ENCODE measurements around a stretch of chr9.

- RRBS: no CpG with 5 or more reads among the region's 1 CpG
These were observed 18.6 kb downstream of the PTAR1 start for GRCh38 chr9:69741285-69741570.

DNA sequence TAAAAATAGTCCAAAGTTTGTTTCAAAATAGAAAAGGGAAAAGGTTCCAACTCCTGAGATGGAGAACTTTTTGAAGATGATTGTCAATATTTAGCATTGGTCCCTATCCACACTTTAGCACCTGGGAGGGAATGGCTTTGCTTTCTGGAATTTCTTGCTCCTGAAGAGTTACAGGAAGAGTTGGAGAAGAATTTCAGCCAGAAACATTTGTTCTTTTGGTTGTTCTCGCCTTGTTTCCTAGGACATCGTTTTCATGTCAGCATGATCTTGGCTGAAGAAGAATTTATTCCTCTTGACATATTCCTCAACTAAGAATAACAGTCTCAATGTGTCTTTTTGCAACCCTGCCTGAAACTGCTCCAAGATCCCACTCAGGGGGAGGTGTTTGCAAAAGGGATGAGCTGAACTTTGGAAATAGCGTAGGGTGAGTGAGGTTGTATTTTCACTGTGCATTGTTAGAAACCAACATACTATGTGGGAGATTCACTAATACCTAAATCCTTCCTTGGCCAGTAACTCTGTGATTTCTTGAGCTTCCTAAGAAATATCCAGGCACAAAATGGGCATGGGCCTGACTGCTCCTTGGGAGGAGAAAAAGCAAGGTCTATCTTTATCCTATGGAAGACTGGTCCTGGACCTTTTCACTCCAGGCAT, 26.1 kb downstream of the MAMDC2 start:
- RRBS: no CpG with 5 or more reads among the region's 3 CpGs

- RRBS: no CpG with 5 or more reads among the region's 4 CpGs
These were observed 36.1 kb downstream of the MAMDC2 start for GRCh38 chr9:70079669-70080277.

DNA sequence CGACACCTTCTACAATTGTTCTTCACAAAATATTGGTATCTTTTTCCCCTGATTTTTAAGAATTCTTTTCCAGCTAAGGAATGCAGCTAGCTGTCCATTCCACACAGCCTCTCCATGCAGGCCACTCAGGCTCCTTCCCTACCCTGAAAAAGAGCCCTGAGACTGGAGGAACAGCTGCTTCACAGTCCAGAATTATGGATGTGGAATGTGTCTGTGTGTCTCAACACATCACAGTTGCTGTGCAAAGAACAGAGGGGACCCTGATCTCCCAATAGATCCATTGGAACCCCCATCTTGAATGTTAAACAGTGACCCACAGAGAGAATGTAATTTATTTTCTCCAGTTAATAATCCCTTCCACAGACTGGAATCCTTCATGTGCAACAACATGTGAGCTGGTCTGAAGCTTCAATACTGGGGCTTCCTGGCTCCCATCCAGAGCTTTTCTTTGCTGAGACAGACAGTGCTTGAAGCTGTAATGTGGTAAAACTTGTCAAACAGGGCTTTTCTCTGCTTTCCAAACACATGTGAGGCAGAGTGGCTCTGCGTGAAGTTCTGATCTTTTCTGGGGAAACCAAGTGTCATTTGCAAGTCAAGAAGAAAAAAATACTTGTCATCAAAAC, 53.3 kb upstream of the SMC5 start:
- RRBS: no CpG with 5 or more reads among the region's 2 CpGs

GRCh38 chr9:70211243-70212323, 47.2 kb upstream of the SMC5 start:
- RRBS: no CpG with 5 or more reads among the region's 12 CpGs

GRCh38 chr9:70278334-70278896, 19.6 kb downstream of the SMC5 start:
- RRBS: no CpG with 5 or more reads among the region's 4 CpGs

DNA sequence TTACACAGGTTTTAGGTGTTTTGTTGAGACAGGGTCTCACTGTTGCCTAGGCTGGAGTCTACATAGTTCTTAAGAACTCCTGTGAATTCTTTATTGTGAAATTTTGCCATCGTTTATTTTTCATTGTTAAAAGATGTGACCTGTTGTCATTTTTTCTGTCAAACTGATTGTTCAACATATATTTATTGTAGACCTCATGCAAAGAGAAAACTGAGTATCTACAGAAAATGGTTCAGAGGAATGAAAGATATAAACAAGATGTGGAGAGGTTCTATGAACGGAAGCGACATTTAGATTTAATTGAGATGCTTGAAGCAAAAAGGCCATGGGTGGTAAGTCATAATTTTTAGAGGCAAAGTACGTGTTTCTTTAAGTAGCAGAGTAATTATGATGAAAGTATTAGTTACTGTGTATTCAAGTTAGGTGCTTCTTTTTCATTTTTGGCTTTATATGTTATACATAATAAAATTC, 21.8 kb downstream of the SMC5 start:
- RRBS: no CpG with 5 or more reads among the region's 4 CpGs

- RRBS: no CpG with 5 or more reads among the region's 5 CpGs
These were observed 9.2 kb downstream of the KLF9 start for GRCh38 chr9:70405102-70405768.

- RRBS: no CpG with 5 or more reads among the region's 5 CpGs
These were observed 8.4 kb downstream of the KLF9 start for GRCh38 chr9:70405769-70406683.

DNA sequence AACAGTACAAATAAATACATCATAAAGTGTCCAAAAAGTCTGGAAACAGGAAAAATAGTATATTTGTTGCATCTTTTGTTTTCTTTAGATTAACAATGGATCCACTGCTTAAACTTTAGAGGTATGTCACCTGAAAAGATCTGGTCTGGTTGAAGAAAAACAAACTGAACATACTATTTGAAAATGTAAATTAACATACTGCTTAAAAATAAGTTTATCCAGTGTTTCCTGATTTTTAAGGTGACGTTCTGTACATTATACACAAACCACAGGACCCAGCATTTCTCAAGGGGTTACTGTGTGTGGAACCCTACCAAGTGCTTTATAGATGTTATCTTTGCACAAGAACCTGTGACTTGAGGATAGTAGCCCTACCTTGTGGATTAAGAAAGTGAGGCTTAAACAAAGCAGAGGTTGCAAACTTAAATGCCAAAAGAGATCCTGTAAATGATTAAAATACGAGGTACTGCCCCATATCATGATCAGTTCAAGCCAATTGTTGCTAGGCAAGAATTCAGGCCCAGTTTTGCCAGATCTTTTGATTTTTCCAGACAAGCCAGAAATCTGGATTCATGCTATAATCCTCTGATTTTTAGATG, 4.7 kb downstream of the KLF9 start:
- RRBS: no CpG with 5 or more reads among the region's 2 CpGs

GRCh38 chr9:70410814-70411481, 3.5 kb downstream of the KLF9 start:
- RRBS: no CpG with 5 or more reads among the region's 12 CpGs

DNA sequence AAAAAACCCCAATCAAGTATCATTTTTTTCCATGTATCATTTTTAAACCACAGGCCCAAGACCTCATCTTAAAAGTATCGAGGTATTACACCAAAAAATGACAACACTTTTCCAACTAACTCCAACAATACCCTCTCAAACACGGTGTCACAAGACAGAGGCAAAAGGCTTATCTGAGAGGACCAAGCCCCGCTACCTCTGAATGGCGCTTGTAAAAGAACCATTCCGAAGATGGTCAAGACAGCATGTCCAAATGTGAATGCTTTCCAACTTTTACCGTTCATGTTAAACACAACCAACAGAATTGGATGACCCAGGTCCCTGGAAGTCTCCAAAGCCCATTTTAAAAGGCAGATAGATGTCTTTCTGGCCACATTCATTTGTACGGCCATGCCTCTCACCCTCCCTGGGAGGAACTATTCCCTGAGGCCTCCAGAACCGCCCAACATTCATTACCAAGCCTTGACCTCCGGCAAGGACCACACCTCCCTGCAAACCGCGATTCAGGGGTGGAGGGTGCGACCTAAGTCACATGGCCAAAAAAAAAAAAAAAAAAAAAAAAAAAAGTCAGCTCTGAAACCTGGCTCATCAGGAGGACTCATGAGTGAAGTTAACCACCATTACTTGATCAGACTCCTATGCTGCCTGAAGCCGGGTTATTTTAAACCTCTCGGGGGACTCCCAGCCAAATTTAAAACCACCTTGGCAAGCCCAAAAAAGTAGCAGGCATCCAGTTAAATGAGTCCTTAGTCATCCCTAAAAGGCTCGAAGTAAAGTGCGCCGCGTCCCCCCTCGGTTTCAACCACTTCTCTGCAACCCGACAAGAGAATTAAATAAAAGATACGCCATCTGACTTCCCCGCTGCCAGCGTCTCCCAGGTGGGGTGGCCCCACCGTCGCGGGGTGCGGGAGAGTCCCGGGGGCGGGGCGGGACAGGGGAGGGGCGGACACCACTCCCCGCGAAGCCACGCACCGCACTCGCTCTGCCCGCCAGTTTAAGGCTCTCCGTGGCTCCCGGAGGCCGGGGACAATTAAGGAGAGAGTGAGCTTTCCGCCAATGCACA, 2.5 kb downstream of the KLF9 start:
- RRBS: 6% methylated on average over 7 of the region's 41 CpGs

DNA sequence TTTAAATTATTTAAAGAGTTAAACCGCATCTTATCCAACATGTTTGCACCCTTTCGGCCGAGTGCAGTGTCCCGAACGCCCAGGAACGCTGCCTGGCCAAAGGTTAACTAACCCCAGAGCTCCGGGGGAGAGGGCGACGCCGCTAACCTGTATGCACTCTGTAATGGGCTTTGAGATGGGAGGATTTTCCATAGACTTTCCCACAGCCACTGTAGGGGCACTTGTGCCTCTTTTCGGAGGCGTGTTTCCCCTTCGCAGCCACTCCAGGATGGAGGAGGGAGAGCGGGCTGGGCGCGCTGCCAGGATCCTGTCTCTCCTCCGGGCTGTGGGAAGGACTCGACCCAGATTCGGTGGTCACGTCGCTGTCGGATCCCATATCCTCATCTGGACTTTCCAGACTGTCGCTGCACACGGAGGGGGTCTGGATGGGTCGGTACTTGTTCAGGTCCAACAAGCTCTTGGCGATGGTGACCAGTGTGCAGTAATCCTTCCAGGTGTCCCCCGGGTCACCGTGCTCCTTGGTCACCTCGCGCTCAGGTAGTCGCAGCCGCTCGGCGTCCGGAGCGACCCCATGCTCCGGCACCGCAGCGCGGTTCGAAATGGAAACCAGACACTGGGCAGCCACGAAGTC, 1.6 kb downstream of the KLF9 start:
- RRBS: 1% methylated on average over 9 of the region's 42 CpGs

DNA sequence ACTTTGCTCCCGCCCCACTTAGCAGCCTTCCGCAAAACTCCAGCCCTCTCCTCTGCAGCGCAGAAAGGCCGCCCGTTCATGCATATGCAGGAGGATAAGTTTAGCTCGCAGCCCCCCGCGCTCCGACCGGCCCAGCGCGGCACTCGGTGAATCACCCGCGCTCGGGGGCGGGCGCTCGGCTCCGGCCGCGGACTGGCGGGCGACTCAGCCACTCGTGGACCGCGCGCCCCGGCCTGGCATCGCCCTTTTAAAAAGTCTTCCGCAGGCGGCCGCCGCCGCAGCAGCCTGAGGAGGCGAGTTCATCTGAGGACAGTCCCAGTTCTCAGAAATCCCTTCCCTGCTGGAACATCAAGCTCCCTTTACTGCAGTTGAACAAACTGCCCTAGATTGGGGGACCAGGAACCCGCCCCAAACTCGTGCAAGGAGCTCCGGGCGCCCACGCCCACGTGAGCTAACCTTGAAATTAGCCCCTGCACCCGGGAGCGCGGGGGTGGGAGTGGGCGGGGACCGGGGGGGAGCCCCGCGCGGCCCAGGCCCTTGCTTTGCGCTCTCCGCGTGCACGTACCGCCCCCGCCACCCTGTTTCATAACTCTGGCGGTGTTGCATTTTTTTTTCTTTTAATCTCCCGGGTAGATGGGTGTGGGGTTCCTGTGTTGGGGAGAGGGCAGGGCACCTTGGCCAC, 4.6 kb upstream of the KLF9 start:
- RRBS: 1% methylated on average over 25 of the region's 58 CpGs

- RRBS: no CpG with 5 or more reads among the region's 5 CpGs
These were observed 6.6 kb upstream of the KLF9 start for GRCh38 chr9:70421122-70421479.

- RRBS: no CpG with 5 or more reads among the region's 5 CpGs
These were observed 64.6 kb upstream of the KLF9 start for GRCh38 chr9:70478738-70479684.

DNA sequence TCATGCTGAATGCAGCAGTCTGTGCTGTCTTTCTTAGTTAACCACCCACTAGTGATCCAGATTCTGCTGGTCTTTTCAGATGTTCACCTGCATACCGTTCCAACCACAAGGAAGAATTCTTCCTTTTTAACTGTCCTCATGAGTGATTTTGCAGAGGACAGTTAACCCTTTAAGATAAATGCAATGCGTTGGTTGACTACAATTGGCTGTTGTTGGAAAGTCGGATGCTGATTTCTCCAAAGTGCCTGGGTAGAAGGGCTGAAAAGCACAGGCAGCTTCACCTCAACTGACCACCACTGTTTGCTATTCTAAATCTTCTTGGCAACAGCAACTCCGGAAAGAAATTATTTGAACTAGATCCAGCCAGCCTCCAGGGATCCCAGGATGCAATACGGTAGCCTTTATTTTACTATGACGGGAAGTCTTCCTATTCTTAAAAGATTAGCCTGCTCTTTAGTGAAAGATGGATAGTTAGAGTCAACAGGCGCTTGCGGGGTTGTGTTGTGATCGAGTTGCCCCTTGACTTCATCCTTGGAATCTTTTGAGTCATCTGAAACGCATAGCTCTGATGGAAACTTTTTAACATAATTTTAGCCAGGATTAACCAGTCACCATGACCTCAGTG, 78.5 kb upstream of the KLF9 start:
- RRBS: no CpG with 5 or more reads among the region's 10 CpGs

DNA sequence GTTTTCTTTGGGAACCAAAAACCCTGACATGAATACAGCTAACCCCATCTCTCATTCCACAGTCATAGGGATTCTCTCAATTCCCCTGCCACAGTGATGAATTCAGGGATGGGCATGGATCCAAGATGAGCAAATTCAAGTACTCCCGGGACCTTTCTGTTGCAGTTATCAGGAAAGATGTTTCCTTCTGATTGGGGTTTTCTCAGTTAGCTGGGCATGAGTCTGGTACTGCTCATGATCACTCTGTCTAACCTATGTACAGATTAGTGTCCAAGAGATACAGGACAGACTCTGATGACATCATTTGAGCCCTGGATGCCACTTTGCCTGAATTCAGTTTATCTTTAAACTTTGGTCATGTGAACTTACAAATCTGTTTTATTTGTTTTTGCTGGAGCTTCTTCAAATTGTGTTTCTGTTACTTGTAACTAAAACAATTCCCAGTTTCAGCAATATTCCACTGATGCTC, 257.7 kb upstream of the KLF9 start:
- RRBS: no CpG with 5 or more reads among the region's 1 CpG

- RRBS: no CpG with 5 or more reads among the region's 10 CpGs
These were observed 157.8 kb upstream of the TRPM3 start for GRCh38 chr9:71279040-71279787.

- RRBS: no CpG with 5 or more reads among the region's 1 CpG
These were observed 11.7 kb downstream of the CEMIP2 start for GRCh38 chr9:71756568-71757053.